HGPS cell (cell line): Measurements from ENCODE around the genes MED31, ASGR1 and TMEM256.

- RRBS, result 4% methylated on average over 30 of the region's 57 CpGs
Observed at GRCh38 chr17:6651086-6652047, at the start of gene MED31. MED31 (minus strand) TSS chr17:6651605.

- RRBS, result no CpG with 5 or more reads among the region's 5 CpGs
Observed at GRCh38 chr17:6714340-6714605, 1.1 kb upstream of the SLC13A5 start.

- RRBS, result no CpG with 5 or more reads among the region's 7 CpGs
Observed at GRCh38 chr17:6752006-6752863, 3.6 kb upstream of the XAF1 start.

DNA sequence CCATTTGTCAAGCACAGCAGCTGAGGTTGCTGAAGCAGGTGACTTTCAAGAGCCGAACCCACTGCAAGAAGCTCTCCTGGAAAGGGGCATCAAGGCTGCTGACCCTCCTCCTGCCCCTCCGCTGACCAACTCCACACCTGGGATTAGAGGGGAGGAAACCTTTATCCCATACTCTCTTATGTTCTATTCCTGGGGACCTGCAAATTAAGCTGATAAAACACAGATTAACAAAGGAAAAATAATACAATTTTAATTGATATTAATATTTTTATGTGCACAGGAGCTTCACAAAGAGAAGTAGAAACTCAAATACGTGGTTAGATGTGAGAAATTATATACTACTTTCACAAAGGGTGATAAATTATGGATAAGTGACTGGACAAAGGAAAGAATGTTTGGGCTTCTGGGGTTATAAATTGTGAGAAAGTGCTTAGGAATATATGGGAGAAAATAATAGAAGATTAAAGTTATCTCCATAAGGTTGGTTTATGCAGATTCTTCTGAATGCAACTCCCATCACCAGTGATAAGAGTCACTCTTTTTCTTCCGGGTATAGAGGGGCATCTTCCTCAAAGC is 10.8 kb upstream of the TEKT1 start:
- RRBS, result no CpG with 5 or more reads among the region's 4 CpGs

DNA sequence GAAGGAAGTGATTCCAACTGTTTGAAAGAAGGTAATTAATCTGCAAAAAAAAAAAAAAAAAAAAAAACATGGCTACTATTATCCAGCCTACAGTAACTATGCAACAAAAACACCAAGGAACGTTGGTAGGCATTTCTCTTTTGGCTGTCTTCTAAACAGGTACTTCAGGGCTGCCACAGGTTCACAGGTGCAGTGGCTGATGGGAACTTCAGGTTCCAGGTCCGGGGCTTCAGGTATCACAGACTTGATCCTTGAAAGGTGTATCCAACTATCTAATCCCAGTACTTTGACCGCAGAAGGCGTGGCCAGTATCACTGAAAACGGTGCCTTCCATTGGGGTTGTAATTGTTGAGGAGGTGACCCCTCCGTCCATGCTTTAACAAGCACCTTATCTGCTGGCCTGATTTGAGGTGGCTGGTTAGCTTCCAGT is 58.8 kb upstream of the ALOX12 start:
- RRBS, result no CpG with 5 or more reads among the region's 6 CpGs

DNA sequence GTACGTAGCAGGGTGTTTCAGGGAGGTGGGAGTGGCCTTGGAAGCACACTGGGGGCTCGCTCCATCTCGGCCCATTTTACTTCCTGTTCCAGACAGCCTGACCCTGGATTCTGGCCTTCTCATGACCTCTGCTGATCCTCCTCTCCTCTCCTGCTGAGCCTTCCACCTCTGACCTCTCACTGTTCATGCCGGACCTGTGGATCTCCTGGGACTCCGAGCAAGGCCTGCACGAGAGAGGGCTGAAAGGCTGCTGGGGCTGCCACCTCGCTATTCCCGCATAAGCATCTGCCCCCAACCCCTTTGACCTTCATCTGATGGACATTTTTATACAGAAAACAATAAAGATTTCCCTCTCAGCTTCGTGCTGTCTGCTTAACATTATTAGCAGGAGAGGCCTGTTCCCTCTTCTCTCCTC is 2.6 kb downstream of the C17orf49 start:
- RRBS, result no CpG with 5 or more reads among the region's 9 CpGs

DNA sequence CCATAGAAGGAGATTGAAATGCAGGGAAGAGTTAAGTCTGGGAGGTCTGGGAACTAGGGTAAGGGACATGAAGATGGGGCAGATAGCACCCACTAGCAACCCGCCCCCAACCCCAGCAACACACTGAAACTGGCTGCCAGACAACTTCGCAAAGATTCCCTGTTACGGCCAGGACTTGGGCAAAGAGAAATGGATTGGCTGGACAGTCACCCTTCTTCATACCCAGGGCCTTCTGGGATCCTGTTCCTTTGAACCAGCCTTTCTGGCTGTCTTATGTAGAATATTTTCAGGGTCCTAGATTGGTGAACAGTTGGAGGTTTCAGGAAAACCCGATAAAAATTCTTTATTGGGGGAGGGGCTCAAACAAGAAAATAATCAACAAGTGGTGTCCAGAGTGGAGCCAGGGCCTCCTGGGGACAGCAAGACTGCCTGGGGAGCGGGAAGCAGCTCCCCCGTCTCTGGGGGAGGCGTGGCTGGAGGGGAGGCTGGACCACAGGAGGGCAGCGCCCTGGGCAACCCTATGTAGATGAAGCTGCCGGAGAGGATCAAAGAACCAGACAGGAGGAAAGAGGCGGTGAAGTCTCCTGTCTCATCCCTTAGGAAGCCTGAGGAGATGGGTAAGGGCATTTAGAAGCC is 2.5 kb downstream of the SLC16A11 start:
- RRBS, result no CpG with 5 or more reads among the region's 10 CpGs

- RRBS, result no CpG with 5 or more reads among the region's 16 CpGs
Observed at GRCh38 chr17:7074985-7075523, 5.0 kb downstream of the CLEC10A start.

- RRBS, result no CpG with 5 or more reads among the region's 11 CpGs
Observed at GRCh38 chr17:7137179-7137574, 22.6 kb upstream of the ASGR2 start.

GRCh38 chr17:7177997-7178743 is 1.0 kb downstream of the ASGR1 start:
- RRBS, result 3% methylated on average over 2 of the region's 19 CpGs

GRCh38 chr17:7179222-7180153 is at the start of gene ASGR1:
ASGR1 (minus strand) TSS chr17:7179370.
- RRBS, result 56% methylated on average over 7 of the region's 22 CpGs

GRCh38 chr17:7193280-7194237 is 14.4 kb upstream of the ASGR1 start:
- RRBS, result no CpG with 5 or more reads among the region's 23 CpGs

GRCh38 chr17:7204617-7205579 is 12.5 kb downstream of the DLG4 start:
- RRBS, result 13% methylated on average over 13 of the region's 43 CpGs

GRCh38 chr17:7241663-7241998 is 618 bp downstream of the GABARAP start:
- RRBS, result no CpG with 5 or more reads among the region's 7 CpGs

DNA sequence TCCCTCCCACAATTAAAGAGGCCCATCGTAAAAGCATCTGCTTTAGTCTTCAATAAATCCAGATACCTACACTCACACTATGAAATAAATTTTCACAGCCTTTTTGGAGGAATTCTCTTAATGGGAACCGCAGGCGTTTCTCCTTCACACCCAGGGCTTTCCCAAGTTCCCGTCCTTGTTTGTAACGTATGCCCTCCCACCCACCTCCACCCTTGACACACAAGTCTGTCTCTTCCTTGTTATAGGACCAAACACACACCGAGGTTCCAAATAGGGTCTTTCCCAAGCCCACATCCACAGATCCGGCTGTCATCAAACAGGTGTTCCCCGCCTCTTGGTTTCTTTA is 1.0 kb downstream of the CTDNEP1 start:
- RRBS, result no CpG with 5 or more reads among the region's 8 CpGs

- RRBS, result no CpG with 5 or more reads among the region's 8 CpGs
Observed at GRCh38 chr17:7280071-7280416, 1.5 kb upstream of the SLC2A4 start.

DNA sequence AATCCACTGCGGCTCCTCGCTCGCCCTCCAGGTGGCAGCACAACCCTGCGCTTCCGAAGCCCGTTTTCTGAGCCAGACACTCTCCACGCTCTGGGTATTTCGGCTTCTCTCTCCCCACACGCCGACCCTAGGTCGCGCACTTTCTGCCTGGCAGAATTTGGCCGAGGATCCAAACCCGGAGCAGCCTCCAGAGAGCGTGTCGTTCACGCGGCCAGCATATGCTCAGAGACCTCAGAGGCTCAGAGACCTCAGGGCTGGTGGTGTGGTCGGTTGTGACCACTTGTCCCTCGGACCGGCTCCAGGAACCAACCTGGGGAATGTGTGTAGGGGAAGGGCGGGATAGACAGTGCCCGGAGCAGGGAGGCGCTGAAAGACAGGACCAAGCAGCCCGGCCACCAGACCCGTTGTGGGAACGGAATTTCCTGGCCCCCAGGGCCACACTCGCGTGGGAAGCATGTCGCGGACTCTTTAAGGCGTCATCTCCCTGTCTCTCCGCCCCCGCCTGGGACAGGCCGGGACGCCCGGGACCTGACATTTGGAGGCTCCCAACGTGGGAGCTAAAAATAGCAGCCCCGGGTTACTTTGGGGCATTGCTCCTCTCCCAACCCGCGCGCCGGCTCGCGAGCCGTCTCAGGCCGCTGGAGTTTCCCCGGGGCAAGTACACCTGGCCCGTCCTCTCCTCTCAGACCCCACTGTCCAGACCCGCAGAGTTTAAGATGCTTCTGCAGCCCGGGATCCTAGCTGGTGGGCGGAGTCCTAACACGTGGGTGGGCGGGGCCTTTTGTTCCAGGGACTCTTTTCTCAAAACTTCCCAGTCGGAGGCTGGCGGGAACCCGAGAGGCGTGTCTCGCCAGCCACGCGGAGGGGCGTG is 586 bp upstream of the SLC2A4 start:
- RRBS, result 2% methylated on average over 22 of the region's 62 CpGs

GRCh38 chr17:7306650-7307499 is 553 bp upstream of the EIF5A start:
- RRBS, result no CpG with 5 or more reads among the region's 56 CpGs

DNA sequence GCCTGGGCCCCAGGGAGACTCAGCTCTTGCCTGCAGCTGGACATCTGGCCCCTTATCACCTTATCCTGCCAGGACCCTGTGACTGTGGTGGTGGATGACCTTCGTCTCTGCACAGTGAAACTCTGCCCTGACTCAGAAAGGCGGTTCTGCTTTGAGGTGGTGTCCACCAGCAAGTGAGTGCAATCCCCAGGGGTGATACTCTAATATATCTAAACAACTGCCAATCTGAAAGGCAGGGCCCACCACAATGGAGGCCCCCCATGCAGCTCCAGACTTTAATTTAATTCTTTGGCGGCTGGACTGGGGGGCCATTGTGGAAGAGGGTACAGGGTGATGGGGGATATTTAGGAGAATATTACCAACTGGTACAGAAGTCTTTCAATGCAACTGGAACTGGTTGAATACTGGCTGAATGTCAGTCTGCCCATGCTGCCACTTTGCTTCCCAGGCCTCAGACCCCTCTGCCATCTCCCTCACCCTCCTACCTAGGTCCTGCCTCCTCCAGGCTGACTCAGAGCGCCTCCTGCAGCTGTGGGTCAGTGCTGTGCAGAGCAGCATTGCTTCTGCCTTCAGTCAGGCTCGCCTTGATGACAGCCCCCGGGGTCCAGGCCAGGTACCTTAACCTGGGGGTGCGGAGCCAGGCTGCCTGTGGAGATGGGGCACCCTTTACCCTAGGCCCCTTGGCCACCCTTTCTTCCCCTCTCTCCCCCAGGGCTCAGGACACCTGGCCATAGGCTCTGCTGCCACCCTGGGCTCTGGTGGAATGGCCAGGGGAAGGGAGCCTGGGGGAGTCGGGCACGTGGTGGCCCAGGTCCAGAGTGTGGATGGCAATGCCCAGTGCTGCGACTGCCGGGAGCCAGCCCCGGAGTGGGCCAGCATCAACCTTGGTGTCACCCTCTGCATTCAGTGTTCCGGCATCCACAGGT is 5.4 kb upstream of the KCTD11 start:
- RRBS, result 89% methylated on average over 1 of the region's 13 CpGs

DNA sequence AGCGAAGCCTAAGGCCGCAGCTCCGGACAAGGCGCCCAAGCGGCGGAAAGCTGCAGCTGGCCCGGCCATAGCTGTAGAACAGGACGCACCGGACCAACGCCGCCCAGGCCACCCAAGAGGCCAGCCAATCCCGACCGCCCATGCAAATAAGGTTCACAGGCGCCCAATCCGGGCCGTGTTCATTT is at the start of gene TMEM256:
TMEM256 (minus strand) TSS at position 82 of the 185 bp plus-strand sequence.
- RRBS, result 3% methylated on average over 11 of the region's 16 CpGs